Mesenchymal stem cell of Wharton's jelly (primary cell): ENCODE measurements around the gene LAX1.

DNA sequence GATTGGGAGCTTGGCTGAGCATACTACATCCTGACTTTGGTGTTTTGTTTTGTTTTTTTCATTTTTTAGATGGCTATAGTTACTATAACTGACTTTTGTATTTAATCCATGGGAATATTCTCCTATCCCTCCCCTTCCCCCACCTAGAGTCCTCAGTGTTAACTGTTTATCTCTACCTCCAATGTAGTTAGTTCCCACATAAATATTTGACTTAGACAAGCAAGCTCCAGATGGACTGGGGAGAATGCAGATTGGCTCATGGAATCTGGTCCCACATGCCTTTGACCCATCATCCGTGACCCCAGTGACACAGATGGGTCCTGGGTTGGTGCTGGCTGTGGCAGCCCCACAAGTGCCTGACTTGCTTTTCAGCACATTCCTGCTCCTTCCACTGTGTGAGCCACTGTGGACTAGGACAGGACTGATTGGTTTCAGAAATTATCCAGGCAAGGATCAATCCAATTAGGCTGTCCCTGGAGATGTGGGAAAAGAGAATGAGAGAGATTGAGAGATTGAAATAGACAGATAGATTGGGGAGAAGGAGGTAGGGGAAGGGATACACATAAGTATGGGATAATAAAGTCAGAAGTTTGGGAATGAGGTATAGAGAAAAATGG lies 41.8 kb downstream of the ATP2B4 start:
- CAGE, long polyA plus RNA: no peak

DNA sequence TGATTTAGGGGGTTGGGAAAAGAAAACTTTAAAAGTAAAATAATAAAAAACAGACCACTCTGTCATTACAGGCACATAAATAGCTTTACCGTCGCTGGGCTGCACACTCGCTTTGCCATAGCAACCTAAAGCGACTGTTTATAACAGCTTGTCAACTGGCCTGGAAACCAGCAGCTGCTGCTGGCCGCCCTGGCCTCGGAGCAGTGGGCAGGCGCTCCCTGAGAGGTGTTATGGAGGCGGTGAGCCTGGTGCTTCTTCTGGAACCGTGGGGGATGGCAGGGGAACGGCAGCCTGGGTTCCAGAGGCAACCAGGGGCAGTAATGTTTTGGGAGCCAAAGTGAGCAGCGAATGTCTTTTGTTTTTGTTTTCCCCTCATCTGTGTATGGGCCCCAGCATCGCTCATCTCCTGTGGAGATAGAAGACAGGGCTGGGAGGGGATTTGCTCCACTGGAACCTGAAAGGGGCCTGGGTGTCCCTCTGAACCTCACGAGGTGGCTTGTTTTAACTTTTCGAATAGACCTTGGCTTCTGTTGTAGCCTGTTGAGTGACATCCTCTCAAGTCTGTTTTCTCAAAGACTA lies 45.8 kb downstream of the ATP2B4 start:
- CAGE, long polyA plus RNA: no peak

GRCh38 chr1:203764775-203765421 lies at the start of gene LAX1:
Gene LAX1, plus strand, starts transcription at chr1:203765183.
- CAGE, long polyA plus RNA: no peak

GRCh38 chr1:203799067-203799606 lies 3.7 kb downstream of the ZBED6 start:
- CAGE, long polyA plus RNA: no peak

GRCh38 chr1:203802155-203803061 lies 7.0 kb downstream of the ZBED6 start:
- CAGE, long polyA plus RNA: no peak

- CAGE, long polyA plus RNA: no peak
Measured at GRCh38 chr1:203996573-203997074, 76.3 kb upstream of the SOX13 start.

DNA sequence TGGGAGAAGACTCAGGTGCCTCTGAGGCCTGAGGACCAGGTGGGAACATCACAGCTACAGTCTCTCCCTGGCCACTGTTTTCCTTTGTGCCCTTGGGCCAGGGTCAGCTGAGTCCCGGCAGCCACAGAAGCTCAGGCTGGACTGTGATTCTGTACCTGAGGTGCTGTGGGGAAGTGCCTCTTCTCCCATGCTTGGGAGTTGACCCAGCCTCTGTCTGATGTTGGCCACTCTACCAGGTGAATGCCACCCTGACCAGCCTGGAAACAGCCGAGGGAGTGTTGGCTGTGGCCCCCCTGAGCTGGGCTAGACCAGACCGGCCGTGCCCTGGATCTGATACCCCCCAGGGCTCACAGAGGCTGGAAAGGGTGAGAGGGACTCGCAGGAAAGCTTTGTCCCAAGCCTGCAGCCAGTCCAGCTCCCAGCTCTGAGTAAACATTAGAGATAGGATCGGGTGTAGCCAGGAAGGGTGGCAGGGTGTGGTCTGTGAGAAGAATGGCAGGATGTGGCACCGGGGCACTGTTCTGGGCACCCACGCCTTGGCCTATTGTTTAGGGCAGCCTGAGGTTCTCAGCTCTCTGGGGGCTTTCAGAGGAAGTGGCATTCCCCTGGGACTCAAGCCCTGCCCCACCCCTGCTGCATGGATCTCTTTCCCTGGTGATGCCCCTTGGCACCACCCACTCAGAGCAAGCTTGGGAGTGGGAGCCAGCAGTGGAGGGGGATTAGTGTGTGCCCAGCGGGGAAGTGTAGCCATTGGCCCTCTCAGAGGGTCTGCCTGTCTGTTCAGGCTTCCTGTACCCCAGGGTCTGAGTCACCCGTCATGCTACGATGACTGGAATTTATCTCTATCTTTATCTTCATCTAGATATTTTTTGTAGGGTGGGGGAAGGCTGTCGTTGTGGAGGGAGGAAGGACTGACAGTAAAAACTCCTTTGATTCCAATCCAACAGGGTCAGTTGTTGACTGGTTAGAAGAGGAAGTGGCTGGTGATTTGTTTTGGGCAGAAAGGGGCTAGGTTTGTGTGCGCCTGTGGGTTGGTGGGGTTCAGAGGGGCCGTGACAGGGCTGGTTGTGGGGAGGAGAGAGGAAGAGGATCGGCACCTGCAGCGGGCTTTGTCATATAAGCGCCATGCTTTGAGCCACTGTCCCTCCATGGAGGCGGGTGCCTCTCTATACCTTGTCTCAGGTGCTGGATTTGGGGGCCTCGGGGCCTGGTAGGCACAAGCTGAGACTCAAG lies 31.5 kb downstream of the SOX13 start:
- CAGE, long polyA plus RNA: no peak

DNA sequence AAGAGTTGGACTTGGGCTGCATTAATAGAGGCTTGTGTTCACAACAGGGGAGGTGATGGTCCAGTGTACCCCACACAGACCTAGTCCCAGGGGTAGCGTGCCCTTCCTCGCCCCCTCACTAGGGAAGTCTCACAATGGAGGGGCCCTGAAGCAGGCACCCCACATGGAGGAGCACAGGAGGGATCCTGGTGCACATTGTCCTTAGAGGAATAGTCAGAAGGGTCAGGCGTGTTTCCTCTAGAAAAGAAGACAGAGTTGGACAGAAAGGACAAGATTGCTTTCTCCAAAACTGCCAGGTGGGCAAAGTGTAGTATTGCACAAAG lies 23.4 kb downstream of the ETNK2 start:
- CAGE, long polyA plus RNA: no peak

DNA sequence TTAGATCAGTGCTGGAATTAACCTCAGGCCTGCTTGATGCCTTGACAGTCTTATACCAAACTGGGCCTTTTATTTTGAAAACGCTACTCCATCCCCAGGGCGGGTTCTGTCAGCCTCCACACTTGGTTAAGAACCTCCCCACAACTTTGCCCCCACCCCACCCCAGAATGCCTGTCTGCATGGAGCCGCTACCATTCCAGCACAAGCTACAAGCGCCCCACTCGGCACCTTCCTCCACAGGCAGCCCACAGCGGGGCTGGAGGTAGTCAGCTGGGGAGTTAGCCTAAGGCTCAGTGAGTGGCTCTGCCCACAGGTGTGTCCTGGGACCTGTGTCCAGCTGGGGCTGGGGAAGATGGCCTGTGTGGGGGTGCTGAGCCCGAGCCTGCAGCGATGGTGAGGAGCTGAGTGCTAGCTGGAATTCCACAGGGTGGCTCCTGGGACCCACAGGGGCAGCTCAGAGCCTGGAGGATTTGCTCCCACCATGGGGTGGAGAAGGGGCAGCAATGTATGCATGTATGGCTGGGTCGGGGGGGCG lies 1.1 kb downstream of the ETNK2 start:
- CAGE, long polyA plus RNA: no peak

DNA sequence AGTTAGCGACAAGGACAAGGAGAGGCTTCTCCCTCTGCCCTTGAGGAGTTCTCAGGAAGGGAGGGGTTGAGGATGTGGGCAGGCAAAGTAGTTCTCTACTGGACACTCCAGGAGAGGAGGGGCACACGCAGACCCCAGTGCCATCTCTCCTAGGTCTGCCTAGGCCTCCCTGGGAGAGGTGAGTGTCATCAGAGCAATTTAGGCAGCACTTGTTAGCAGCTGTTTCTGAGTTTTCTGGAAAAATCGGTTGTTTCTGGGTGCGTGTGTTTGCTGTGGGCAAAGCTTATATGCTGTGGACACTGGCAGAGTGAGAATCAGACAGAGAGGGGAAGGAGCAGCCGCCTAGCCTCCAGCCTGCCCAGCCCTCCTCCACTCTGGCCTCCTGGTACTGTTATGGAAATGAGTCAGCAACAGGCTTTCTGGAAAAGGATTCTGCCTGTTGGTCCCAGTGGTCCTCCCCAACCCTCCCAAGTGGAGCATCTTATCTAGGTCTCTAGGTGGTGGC lies 42.0 kb upstream of the GOLT1A start:
- CAGE, long polyA plus RNA: no peak

DNA sequence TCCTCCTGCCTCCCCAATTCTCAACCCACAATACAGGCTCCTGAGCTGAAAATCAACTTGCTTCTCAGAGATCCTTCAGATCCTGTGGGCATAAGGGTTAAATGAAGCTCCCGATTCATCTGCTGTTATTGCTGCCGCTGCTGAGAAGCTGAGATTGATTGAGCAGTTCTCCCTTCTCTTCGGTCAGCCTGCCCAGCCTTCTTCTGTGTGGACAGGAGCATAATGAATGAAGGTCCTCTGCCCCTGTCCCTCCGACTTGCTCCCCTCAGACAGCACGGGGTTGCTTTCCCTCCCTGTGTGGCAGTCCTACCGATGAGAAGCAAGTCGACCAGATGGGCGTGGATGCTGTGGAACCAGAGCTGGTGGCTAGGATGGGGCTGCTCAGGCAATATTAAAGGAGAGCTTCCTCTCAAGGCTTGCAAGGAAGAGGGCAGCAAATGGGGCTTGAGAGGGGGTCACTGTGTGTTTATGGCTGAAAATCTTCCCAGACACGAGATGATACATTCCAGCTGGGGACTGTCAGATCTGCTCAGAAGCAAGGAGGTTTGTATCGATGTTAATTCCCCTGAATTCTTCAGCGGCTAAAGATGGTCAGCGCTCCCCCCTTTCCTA lies 63.9 kb upstream of the GOLT1A start:
- CAGE, long polyA plus RNA: no peak

GRCh38 chr1:204318827-204319383 lies 40.8 kb downstream of the PLEKHA6 start:
- CAGE, long polyA plus RNA: no peak

DNA sequence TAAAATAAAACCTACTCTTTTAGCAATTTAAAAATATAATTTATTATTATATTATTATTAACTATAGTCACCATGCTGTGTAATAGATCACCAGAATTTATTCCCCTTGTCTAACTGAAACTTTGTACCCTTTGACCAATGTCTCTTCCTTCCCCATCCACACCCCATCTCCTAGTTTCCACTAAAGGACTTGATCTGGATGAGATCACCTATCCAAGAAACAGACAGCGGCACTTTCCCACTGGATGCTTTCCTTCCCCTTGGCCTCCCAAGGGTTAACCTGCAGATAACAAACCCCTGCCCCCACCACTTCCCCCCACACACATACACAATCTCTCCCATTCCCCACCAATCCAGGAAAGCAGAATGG lies 24.8 kb downstream of the PLEKHA6 start:
- CAGE, long polyA plus RNA: no peak

- CAGE, long polyA plus RNA: no peak
Measured at GRCh38 chr1:204350691-204351326, 8.9 kb downstream of the PLEKHA6 start.

GRCh38 chr1:204441342-204442159 lies 29.9 kb upstream of the PPP1R15B start:
- CAGE, long polyA plus RNA: no peak

- CAGE, long polyA plus RNA: no peak
Measured at GRCh38 chr1:204567534-204567928, 51.3 kb downstream of the MDM4 start.

- CAGE, long polyA plus RNA: no peak
Measured at GRCh38 chr1:204751869-204752315, 66.4 kb upstream of the LRRN2 start.

GRCh38 chr1:204806851-204807138 lies 21.7 kb upstream of the NFASC start:
- CAGE, long polyA plus RNA: no peak

DNA sequence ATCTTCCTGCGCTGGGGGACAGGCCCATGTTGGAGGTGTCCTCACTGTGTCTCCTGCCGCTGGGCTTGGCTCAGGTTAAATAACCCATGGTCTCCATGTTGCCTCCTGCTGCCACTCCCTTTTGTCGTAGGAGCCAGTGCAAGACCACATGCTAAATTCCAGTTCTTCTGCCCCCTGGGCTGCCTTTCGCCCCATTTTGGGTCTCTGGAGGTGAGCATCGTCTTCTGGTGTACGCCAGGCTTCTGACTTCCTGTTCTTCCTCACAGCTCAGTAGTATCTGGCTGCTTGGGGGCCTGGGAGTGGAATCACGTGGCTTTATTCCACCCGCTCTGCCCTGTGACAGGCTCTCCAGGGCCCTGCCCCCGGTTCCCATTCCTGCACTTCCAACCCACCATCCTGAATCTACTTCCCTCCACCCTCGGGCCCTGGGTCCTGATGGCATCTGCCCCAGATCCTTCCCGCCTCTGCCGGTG lies 45.8 kb downstream of the NFASC start:
- CAGE, long polyA plus RNA: no peak

- CAGE, long polyA plus RNA: no peak
Measured at GRCh38 chr1:204878758-204879252, 50.4 kb downstream of the NFASC start.